ENCODE data around the genes PLA2G2E, PLA2G2A and FAM43B.

- PRO-cap = no peak
Measured at GRCh38 chr1:19861017-19861278, 21.2 kb upstream of the OTUD3 start.

GRCh38 chr1:19907110-19907848 is 16.1 kb downstream of the PLA2G2E start:
- PRO-cap = no peak

- PRO-cap = no peak
Measured at GRCh38 chr1:19923422-19923786, at the start of gene PLA2G2E. TSS of gene PLA2G2E (minus strand) at chr1:19923617.

DNA sequence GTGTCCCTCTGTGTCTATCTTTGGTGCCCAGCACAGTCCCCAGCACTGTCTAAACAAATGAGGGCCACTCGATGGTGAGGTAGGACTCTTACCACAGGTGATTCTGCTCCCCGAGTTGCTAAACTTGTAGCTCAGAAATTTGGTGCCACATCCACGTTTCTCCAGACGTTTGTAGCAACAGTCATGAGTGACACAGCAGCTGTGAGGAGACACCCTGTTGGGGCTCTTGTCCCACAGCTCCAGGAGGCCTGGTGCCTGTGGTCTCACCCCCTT is 1.6 kb downstream of the PLA2G2A start:
- PRO-cap = no peak

DNA sequence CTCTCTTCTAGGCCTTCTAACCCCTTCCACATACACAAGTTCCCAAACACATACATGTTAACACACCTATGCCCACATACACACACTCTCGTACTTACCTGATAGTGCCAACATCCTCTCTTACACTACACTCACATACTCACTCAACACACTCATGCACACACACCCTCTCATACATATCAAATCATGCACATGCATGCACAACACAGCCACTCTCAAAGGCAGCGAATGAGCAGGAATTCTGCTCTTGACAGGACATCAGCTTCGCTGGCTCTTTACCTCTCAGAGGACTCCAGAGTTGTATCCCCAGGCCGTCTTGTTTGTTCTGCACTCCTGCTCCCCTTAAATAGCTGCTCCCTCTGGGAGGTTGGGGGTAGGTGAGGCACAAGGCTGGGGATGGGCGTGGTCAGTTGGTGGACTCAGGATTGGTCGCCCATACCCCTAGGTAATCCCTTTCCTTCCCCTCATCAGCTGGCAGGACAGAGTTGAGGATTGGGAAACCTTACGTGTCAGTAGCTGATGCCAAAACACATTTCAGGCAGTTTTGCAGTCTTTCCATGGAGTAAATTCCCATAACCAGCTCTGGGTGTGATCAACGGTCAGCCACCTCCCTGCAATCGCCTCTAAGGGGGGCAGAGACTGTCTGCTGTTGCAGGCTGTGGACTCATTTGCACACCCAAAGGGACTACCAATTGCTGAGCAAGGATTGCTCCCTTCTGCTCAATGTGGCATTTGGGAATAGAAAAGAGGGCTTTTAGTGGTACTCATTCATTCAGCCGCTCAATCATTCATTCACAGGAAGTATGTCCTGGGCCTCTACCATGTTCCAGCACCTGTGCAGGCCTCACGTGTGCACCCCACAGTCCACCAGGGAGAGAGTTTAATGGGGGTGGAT is at the start of gene PLA2G2A:
PLA2G2A (minus strand) TSS at position 318 of the 895 bp plus-strand sequence.
- PRO-cap = unidirectional peak, minus-strand start at position 318 of the sequence

GRCh38 chr1:20030461-20030951 is 39.5 kb upstream of the PLA2G5 start:
- PRO-cap = no peak

DNA sequence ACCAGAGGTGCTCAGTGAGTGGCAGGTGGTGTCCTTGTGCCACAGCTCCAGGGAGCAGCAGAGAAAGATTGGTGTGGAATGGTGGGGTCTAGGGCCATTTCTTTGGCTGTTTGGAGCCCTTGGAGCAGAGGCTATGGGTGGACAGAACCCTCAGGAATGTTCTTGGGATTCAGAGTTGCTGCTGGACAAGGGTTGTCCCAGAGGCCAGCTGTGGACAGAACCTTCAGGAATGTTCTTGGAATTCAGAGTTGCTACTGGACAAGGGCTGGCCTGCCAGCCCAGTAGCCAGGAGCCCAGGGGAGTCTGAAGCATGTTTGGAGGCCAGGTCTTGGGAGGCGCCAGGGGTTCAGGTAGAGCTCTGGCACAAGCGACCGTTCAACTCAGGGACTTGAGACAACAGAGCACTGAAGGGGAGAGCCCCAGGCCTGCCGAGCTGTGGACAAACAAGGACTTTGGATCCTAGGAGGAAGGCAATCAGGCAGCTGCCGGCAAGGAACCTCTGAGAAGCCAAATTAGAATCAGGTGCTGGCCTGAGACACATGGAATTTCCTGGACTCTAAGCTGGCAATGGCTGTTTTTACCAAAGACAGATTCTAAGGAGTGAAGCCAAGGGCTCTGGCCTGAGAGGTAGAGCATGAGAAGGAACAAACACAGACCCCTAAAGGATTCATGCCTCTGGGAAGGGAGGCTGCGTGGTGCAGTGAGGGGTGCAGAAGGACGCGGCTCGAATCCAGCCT is 13.2 kb downstream of the PLA2G5 start:
- PRO-cap = no peak

DNA sequence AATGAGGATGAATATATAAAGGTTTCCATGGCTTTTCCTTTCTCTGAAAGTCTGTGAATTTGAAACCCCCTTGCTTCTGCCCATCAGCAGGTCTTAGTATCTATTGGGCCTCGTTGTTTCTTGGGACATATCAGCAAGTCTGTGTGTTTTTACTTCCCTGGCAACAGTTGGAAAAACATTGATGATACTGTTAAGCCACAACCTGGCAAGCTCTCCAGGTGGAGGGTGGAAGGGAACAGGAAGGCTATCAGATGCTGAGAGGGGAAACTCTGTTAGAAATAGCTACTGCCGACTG is 4.7 kb upstream of the PLA2G2D start:
- PRO-cap = no peak

GRCh38 chr1:20186936-20187455 is 678 bp upstream of the PLA2G2C start:
- PRO-cap = no peak

- PRO-cap = no peak
Measured at GRCh38 chr1:20255365-20256226, 35.1 kb upstream of the VWA5B1 start.

- PRO-cap = no peak
Measured at GRCh38 chr1:20291169-20292067, 743 bp downstream of the VWA5B1 start.

GRCh38 chr1:20322069-20322630 is 31.5 kb downstream of the VWA5B1 start:
- PRO-cap = no peak

DNA sequence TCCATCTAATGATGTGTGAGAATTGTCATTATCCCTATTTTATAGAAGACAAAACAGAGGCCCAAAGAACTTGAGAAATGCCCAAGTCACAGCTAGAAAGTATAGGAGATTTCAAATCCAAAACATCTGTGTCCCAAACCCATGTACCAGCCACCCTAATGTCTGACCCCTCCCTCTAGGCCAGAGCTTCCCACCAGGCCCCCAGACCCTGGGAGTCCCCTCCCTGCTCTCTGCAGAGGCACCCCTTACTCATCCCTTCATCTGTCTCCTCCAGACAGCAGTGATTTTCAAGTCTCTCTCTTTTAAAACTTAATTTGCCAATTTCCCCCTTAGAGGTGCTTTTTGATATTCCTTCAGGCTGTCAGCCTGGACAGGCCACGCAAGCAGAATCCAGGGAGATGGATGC is 6.3 kb downstream of the CAMK2N1 start:
- PRO-cap = no peak

DNA sequence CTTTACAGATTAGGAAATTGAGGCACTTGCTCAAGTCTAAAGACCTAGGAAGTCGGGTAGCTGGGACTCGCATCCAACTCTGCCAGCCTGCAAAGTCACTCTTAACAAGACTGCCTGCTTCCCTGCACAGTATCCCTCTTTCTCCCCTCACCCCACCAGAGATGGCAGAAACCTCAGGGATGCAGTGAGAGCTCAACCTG is 4.1 kb downstream of the CAMK2N1 start:
- PRO-cap = no peak

DNA sequence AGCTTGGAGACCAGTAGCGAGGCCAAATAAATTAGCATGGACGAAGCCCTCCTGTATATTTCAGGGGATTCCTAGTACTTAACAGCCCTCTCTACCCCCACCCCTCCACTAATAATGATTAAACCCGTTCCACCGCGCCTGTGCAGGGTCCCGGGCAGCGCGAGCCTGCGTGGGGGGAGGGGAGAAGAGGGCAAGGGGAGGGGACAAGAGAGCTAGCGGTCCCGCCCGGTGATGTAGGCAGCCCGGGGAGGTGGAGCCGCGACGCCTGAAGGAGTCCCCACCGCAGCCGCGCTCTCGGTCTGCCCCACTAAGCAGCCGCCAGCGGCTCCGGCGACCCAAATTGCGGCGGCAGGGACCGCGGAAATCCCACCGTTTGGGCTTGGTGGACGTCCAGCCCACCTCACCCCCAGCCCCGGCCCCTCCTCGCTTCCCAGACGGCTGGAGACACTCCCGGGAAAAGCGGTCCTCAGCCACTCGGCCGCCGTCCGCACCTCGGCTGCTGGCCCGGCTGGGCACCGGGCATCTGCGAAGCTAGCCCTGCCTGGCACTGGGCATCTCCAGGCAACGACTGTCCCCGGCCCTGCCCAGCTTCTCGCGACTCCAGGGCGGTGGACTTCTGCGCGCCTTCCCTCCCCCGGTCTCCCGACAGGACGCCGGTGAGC is at the start of gene FAM43B:
FAM43B (plus strand) TSS at position 297 of the 662 bp plus-strand sequence.
- PRO-cap = no peak

GRCh38 chr1:20606334-20606748 is 17.4 kb downstream of the CDA start:
- PRO-cap = no peak

DNA sequence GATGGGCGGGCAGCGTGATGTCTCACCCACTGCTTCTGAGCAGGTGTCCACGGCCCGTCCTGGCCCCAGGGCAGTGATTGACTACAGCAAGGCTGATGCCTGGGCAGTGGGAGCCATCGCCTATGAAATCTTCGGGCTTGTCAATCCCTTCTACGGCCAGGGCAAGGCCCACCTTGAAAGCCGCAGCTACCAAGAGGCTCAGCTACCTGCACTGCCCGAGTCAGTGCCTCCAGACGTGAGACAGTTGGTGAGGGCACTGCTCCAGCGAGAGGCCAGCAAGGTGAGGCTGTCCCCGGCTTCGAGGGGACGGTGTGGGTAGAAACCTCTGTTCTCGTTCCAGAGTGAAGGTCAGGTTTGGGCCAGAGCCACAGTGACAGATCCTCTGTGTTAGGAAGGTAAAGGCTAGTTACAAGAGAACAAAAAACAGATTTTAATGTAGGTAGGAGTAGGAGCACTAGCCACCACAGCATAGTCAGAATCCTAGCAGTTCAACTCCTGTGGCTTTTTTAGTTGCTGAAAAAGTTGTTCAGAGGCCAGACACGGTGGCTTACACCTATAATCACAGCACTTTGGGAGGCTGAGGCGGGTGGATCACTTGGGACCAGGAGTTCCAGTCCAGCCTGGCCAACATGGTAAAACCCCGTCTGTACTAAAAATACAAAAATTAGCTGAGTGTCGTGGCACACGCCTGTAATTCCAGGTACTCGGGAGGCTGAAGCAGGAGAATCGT is 12.1 kb downstream of the DDOST start:
- PRO-cap = no peak

DNA sequence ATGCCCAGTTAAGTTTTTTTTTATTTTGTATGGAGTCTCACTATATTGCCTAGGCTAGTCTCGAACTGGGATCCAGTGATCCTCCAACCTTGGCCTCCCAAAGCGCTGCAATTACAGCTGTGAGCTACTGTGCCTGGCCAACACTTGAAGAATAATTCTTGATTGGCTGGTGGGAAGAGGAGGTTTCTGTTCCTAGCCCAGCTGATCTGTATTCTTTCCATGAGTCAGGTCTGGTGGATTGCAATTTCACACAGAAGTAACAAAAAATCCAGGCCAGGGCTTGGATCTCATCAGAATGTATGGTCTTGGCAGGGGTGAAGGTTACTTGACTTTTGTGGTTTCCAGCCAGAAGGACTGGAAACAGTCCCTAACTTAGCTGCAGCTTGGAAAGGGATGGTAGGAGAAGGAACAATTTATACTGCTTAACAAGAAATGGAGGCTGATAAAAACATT is 5.1 kb upstream of the HP1BP3 start:
- PRO-cap = no peak

- PRO-cap = no peak
Measured at GRCh38 chr1:21139562-21140401, 36.9 kb downstream of the EIF4G3 start.

- PRO-cap = no peak
Measured at GRCh38 chr1:21175650-21176467, 838 bp downstream of the EIF4G3 start.